Measurements from ENCODE around the gene COQ5.

DNA sequence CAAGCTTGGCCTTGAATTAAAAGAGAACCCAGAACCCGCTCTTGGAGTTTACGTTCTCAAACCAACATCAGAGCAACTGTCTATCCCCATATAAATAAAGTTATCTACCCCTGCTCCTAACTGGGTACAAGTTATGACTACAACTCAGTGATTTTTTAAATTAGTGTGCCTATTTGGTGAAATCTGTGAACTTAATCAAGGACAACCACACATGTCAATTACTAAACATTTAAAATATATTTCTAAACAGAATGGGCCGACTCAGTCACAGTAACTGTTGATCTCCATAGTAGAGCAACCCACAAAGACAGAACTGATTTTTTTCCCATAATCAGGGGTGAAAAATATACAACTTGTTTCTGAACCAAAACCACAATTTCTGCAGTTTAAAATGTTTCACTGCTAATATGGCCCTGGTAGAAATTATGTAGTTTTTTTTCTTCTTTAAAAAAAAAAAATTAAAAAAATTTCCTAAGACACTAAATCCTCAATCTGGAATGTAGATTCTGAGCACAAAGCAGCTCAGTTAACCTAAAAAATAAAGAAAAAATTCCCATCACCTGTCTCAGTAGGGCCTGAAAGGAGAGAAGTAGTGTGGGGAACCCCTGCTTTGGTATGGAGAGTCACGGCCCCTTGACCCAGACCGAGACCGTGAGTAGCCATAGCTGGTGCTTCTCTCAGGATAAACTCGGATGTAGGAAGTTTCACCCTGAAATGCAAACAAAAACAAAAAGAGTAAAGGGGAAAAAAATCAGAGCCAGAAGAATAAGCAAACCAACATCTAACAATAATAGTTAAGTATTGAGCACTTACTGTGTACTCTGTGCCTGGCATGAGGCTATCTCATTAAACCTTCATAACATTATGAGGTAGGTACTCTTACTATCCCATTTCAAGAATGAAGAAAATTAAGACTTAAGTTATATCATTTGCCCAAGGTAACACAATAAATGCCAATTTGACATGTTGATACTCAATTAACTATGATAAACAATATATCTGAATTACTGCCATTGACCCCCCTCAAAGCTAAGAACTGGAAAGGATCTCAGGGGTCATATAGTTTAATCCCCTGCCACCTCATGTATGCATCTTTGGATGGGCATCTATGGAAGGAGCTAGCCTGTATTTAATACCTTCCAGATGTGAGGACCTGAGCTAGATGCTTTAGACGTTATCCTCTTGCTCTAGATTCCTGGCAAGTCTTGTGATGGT, 7.7 kb downstream of the SRSF9 start:
- PRO-cap, result no peak
- RAMPAGE, long total RNA, 4 experiments, result no peak in any of the 4 experiments

DNA sequence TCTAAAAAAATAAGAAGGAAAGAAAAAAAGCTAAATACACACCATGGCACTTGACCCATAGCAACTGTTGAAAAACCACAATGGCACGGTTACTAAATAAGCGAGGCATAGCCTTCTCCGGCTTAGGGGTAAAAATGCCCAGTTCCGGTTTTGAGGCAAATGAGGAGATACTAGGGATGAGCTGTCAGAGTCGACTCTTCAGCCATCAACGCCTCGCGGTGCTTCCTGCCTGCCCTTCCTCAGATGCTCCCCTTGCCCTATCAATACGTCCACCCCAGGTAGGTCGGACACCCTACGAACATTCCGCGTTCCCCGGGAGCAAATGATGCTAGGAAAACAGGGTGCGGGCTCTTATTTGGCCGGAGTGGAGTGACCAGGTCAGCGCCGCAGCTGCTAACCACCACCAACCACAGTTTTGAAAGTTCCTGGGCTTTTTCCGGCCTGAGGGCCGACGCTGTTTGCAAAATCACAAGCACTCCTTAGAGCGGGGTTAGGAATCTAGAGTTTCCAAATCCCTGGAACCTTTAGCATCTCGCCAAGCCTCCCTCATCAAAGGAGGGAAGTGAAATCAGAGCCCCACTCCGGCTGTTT, 1.2 kb downstream of the SRSF9 start:
- PRO-cap, result unidirectional peak, plus-strand start at position 158 of the sequence
- RAMPAGE, long total RNA, 4 experiments, result no peak in any of the 4 experiments

- PRO-cap, result bidirectional peak, plus-strand start at chr12:120529188, minus-strand start at chr12:120529155
- RAMPAGE, long total RNA, 4 experiments, result start-site peak on the minus strand in 4 of 4 experiments, at chr12:120529147-120529161 at its widest, 144 to 386 reads per replicate
Observed at GRCh38 chr12:120528780-120529634, at the start of gene COQ5. Gene COQ5, minus strand, starts transcription at chr12:120529158.

GRCh38 chr12:120554235-120555187, 20.4 kb downstream of the RNF10 start:
- PRO-cap, result no peak
- RAMPAGE, long total RNA, 4 experiments, result no peak in any of the 4 experiments

GRCh38 chr12:120574038-120574530, 7.1 kb downstream of the POP5 start:
- PRO-cap, result no peak
- RAMPAGE, long total RNA, 4 experiments, result no peak in any of the 4 experiments

- PRO-cap, result no peak
- RAMPAGE, long total RNA, 4 experiments, result no peak in any of the 4 experiments
Observed at GRCh38 chr12:120843382-120844142, 60.6 kb downstream of the SPPL3 start.

DNA sequence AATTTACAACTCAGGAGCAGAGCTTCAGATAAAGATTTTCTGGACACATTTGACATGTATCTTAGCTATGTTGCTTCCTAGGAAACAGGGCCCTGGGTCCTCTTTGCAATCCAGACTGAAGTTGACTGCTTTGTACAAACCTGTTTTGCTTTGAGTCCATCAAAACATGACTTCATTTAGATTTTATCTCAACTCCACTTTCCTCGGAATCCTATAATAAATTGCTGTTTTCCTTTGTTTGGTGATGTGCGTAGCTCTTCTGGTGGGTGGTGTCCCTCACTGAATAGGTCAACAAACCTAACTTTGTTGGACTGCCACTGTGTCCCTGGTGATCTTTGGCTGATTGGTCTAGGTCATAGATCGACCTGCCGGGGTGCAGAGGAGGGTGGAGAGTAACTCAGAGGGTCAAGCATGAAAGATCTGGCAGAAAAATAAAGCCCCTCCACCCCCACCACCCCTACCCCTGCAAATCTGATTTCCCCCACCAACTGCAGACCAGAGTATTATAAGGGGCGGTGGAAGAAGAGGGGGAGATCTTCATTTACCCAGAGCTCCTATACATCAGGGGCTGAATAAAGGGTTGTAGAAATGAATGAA, 661 bp upstream of the P2RX7 start:
- PRO-cap, result no peak
- RAMPAGE, long total RNA, 4 experiments, result no peak in any of the 4 experiments

DNA sequence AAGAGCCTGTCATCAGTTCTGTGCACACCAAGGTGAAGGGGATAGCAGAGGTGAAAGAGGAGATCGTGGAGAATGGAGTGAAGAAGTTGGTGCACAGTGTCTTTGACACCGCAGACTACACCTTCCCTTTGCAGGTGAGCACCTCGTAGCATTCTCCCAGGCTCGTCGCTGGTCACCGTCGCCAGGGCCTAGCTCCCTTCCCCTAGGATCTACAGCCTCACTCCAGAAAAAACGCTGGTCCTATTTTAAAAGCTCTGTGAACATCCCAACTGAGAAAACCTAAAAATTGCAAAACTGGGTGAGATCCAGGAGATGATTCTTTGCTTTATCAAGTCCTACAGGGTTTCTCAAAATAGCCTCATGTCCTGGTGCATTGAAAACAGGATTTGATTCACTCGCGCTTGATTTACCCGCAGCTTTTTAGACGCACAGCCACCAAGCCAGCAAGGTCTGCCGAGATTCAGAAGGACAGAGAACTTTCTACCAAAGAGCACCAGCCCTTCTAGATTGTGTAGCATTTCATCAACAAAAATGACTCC, 22.2 kb downstream of the P2RX7 start:
- PRO-cap, result no peak
- RAMPAGE, long total RNA, 4 experiments, result no peak in any of the 4 experiments

GRCh38 chr12:121233312-121234176, 23.6 kb downstream of the P2RX4 start:
- PRO-cap, result no peak
- RAMPAGE, long total RNA, 4 experiments, result no peak in any of the 4 experiments

DNA sequence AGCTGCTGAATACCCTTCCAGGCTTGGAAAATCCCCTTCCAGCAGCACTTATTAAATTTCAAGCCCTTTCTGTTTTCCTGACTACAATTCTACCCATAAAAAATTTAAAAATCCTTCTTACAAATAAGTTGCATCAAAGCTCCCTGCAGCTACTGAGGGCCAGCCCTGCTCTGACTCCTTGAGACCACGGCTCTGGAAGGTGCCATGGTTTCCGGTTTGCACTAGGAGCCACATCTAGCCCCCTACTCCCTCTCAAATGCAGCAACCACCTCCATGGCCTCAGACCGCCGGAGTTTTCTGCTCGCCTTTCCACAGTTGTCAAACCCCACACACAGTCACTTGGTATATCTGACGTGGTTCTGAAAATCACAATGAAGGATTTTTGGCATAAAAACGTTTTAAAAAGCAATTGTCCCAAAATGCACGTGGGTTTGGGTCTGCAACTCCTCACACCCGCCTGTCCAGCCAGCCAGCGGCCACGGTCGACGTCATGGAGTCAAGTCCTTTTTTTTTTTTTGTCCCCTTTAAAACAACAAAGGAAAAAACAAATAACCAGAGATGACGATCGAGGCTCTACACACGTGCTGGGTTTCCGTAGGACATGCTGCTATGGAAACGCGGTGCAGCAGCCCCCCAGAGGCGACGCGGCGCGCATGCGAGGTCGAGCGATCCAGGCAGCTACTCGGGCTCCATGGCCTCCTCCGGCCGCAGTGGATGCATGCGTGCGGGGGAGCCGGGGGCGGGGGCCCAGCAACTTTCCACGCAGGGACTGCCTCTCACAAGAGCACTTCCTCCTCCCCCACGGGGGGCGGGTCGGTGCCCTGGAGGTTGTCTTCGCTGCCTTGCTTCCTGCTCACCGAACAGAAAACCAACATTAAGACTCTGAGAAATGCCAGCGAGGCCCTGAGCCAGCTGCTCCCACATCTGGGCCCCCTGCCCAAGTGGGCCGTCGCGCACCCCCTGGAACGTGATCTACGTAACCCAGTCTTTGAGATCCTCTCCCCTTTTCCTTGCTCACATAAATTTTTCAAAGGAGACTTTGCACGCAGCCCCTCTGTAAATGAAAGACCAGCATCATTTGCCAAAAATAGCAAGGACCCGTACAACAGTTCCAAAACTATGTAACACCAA, 30.5 kb downstream of the P2RX4 start:
- PRO-cap, result unidirectional peak, plus-strand start at position 874 of the sequence
- RAMPAGE, long total RNA, 4 experiments, result no peak in any of the 4 experiments

DNA sequence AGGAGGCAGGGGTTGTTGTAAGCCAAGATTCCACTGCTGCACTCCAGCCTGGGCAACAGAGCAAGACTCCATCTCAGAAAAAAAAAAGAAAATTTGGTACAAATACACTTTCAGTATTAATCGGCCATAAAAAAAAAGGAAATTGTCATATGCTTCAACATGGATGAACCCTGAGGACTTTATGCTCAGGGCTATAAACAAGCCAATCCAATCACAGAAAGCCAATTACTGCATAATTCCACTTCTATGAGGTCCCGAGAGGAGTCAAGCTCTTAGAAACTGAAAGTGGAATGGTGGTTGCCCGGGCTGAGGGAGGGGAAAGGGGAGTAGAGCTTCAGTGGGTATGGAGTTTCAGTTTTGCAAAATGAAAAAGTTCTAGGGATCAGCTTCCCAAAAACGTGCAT, 51.9 kb downstream of the RNF34 start:
- PRO-cap, result no peak
- RAMPAGE, long total RNA, 4 experiments, result no peak in any of the 4 experiments

- PRO-cap, result no peak
- RAMPAGE, long total RNA, 4 experiments, result no peak in any of the 4 experiments
Observed at GRCh38 chr12:121518353-121519206, 62.2 kb downstream of the KDM2B start.

- PRO-cap, result no peak
- RAMPAGE, long total RNA, 4 experiments, result no peak in any of the 4 experiments
Observed at GRCh38 chr12:121531406-121531738, 49.5 kb downstream of the KDM2B start.

- PRO-cap, result no peak
- RAMPAGE, long total RNA, 4 experiments, result start-site peak on the minus strand in 1 of 4 experiments, at chr12:121533203-121533261 at its widest, 7 reads per replicate
Observed at GRCh38 chr12:121532920-121533535, 47.8 kb downstream of the KDM2B start.

DNA sequence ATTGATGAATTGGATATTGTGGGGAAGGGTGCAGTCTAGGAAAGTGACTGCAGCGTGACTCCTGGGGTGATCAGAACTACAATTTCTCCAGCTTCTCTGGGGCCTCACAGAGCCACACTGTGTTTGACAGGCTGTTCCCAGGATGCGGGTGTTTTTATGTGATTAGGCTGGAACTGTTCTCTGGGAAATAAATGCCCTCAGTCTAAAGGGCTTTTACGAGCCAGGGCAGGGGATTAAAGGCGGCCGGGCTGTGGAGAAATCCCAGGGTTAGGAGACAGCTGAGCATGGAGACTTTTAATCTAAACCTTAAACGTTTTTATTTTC, 29.3 kb upstream of the KDM2B start:
- PRO-cap, result no peak
- RAMPAGE, long total RNA, 4 experiments, result no peak in any of the 4 experiments

DNA sequence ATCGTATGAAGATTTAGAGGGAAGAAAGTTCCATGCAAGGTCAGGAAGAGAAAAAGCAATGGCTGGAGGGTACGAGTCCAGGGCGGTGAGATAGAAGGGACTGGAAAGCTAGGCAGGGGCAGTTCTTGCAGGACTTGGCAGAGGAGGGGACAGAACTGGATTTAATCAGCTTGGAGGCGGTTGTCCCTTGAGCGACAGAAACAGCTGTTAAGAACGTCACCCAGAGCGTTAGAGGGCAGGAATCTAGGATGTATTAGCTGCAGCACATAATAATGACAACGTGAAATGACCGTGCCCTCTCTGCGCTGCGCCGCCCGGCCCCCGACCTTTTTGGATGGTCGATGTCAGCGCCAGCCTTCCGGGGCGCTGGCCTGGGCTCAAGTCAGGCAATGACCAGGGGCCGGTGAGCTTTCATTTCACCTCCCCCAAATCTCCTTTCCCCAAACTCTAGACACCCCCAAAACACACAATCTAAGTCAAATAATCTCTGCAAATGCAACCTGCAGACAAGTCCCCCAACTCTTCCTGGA, 450 bp upstream of the TMEM120B start:
- PRO-cap, result no peak
- RAMPAGE, long total RNA, 4 experiments, result no peak in any of the 4 experiments

DNA sequence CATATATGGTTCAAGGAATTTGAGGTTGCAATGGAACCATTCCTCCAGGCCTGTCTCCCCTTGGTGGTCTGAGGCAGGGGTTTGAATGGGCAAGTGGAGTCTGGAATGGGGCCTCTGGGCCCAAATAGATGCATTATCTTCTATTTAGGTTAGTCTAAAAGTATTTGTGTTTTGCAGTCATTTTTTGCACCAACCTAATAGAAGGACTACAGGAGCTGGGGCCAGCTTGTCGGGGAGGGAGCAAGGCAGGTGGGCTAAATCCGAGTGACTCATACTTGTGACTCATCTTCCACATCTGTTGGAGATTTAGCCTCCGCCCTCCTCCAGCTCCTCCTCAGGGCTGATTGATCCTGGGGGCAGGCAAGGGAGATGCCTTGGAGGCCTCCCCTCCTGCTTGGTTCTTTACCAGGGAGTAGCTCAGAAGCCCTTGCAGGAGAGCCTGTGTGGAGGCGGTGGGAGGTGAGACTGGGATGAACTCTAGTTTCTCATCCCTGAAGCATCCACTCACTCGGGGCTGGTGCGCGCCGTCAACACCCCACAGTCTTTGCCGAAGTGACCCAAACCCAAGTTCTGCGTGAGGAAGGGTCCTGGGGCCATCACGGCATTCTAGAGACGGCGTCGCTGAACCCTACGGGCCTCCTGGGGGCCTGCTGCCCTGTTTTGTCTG, 27.9 kb downstream of the RHOF start:
- PRO-cap, result no peak
- RAMPAGE, long total RNA, 4 experiments, result no peak in any of the 4 experiments

DNA sequence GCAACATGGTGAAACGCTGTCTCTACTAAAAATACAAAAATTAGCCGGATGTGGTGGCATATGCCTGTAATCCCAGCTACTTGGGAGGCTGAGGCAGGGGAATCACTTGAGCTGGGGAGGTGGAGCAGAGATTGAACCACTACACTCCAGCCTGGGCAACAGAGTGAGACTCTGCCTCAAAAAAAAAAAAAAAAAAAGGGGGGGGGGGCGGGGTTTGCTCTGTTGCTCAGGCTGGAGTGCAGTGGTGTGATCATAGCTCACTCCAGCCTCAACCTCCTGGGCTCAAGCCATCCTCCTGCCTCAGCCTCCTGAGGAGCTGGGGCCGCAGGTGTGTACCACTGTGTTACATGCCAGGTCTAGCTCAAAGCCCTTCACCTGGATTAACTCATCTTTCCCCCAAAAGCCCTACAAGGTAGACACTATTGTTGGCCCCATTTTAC, 5.8 kb downstream of the RHOF start:
- PRO-cap, result no peak
- RAMPAGE, long total RNA, 4 experiments, result no peak in any of the 4 experiments

GRCh38 chr12:121791452-121792694, 1.6 kb downstream of the RHOF start:
- PRO-cap, result no peak
- RAMPAGE, long total RNA, 4 experiments, result no peak in any of the 4 experiments

- PRO-cap, result bidirectional peak, plus-strand start at chr12:121803091, minus-strand start at chr12:121802942; bidirectional peak, plus-strand start at chr12:121803403, minus-strand start at chr12:121803198; bidirectional peak, plus-strand start at chr12:121803666, minus-strand start at chr12:121803435
- RAMPAGE, long total RNA, 4 experiments, result start-site peak on the plus strand in 1 of 4 experiments, at chr12:121803283-121803310 at its widest, 8 reads per replicate
Observed at GRCh38 chr12:121802982-121803730, 653 bp upstream of the SETD1B start.